Neural cell (in vitro differentiated cells): ENCODE measurements around a stretch of chr7.

- RAMPAGE, long total RNA: no peak
Observed at GRCh38 chr7:27106223-27107241, 4.0 kb upstream of the HOXA2 start.

DNA sequence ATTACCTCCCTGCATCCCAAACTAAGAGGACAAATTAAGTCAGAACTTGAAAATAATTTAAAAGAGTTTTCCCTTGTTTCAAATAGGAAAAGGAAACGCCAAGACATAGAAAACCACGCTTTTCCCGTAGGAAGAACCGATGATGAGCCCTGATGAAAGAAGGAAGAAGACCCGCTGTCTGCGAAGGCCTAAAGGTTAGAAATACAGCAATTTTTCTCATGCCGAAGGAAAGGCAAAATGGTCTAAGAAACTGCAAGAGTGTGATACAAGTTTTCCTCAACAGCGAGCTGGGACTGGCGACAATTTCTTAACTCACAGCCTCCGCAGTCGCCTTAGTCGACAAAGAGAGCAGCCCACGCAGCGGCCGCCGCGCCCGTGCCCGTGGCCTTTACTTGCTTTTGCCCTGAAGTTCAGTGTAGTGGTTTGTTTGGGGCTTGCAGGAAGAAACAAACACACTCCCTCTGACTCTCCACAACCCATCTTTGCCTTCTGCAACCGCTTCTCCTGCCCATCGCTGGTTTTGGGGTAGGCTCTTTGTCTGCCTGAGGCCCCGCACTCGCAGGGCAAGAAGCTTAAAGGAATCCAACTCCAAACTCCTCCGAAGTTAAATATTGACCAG is 8.6 kb downstream of the HOXA4 start:
- RAMPAGE, long total RNA: no peak

DNA sequence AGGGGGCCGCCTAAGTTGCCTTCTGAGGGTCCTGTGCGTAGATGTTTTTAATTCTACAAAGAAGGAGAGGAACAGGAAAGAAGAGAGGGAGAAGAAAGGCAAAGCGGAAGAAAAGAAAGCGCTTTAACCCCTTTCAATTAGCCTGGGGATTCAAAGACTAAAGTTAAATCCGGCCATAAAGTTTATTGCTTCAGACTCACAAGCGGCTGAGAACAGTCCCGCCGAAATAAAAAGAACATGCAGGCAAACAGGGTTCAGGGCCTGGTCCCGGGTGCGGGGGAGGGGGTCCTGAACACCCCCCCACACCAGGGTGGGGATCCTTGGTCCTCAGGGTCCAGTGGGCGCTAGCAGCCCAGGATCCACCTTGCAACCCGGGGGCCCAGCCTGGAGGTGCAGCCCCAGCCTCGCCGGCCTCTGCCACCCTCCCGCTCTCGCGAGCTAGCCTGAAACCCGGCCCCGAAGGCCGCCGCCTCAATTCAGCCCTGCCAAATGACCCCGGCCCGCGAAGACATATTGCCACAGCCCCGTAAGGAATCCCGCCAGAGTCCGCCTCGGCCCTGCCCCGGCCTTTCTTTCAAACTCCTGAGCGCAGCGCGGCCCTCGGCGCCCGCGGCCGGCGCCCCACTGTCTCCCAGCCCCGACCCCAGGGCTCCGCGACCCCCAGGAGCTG is 4.3 kb downstream of the HOXA5 start:
- RAMPAGE, long total RNA: no peak

DNA sequence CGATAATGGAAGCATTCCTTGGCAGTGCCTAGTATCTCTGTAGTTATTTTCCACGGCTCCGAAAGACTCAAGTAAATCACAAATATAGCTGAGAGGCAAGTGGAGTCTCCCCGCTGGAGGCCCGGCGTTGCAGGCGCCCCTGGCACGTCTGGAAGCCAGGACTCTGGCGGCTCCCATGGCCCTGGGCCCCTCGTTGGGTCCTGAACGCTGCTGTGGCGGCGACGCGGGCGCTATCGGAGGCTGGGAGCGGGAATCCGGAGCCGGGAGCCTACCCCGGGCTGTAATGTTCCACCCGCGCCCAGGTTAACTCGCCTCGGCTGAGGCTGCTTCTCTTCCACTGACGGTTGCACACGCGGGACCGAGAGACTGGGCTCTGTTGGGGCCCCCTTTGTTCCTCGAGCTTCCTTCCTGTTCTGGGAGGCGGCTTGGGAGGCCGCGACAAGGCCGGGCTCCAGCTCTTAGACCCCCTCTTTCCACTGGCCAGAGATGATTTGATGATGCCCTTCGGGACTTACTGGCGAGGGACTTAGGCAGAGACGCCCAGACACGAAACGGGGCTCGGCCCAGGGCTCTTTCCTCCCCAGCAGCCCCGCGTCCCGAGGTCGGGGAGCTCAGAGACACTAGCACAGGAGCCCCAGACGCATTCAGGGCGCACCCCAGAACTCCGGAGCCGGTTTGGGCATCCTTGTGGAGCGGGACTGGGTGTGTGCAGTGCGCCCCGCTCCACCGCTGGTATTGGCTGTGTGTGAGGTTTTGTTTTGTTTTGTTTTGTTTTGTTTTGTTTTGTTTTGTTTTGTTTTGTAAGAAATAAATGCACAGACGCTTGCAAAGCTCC is 1.4 kb upstream of the HOXA5 start:
- RAMPAGE, long total RNA: no peak

DNA sequence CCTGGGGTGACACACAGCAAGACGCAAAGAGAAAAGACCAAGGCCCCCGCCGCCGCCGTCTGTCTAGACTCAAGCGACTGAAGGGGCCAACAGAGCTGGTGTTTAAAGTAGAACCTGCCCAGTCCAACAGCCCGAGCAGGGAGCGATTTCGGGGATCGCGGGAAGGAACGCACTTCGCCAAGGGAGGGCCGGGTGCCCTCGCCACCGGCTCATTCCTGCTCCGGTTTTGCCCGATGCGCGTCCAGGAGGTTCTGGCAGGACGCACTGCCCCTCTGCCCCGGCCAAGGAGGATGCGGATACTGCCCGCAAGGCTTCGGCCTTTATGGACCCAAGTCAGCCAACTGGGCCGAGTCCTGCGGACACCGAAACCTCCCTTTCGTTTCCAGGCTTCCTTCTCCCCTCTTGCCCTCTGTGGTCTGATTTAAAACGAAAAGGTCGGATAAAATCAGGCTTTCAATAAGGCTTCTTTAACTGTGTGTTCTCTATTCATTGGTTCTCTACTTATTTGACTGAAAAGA is 2.1 kb upstream of the HOXA7 start:
- RAMPAGE, long total RNA: no peak

GRCh38 chr7:27165755-27166332 is 507 bp upstream of the HOXA9 start:
- RAMPAGE, long total RNA: no peak

- RAMPAGE, long total RNA: no peak
Observed at GRCh38 chr7:27170232-27170750, 3.8 kb downstream of the HOXA10 start.

DNA sequence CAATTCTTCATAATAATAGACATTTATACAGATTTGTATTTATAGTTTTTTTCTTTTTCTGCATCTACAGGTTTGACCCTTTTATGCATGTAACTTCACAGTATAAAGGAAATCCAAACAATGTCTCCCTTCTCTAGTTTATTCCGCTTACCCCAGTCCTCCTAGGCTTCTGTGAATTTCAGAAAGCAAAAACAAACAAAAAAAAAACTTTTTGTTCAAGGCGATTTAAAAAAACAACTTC is 3.4 kb downstream of the HOXA10 start:
- RAMPAGE, long total RNA: no peak

GRCh38 chr7:27180543-27181732 is 4.1 kb downstream of the HOXA11 start:
- RAMPAGE, long total RNA: no peak

DNA sequence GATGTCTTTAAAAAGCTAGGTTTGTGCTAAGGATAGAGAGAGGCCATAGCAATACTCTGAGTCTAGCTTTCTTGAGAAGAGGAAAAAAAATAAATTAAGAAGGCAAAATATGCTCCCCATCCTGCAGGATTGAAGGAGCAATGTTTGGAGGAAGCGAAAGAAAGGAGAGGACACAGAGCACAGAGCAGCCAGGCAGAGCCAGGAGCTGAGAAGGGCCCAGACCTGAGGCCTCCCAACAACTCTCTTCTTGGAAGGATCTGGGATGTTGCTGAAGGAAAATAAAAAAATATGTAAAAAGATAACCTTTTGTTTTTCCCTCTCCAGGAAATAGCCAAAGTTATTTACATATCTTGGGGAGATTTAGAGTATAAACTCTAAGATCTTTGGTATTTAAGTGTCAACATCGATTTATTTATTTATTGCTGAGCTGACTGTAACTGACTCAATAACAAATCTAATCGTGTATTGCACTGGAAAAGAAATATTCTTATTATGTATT is 1.6 kb upstream of the HOXA11 start:
- RAMPAGE, long total RNA: no peak

DNA sequence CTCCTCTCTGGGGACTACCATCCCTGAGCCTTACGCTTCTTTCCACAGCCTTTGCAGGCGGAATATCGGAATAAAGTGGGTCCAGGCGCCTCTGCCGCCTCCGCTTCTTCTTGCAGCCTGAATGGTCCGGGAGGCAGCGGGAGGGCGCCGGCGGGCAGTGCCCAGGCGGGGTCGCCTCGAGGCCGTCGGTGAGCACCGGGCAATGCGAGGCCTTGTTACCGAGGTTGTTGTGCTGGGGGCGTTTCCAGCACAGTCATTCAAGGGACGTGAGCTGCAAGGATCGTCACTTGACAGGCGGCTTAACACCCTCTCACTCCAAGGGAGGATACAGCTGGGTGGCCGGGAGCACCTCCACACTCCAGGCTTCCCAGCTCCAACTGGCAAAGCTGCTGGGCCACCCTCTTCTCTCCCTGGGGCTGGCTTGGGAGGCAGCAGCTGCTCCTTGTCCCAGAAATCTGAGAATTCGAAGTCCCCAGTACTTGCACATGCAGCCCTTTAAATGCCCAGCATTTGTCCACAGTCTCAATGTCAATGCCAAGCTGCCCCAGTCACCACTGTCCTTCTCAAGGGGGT is 4.3 kb upstream of the HOXA11 start:
- RAMPAGE, long total RNA: no peak

DNA sequence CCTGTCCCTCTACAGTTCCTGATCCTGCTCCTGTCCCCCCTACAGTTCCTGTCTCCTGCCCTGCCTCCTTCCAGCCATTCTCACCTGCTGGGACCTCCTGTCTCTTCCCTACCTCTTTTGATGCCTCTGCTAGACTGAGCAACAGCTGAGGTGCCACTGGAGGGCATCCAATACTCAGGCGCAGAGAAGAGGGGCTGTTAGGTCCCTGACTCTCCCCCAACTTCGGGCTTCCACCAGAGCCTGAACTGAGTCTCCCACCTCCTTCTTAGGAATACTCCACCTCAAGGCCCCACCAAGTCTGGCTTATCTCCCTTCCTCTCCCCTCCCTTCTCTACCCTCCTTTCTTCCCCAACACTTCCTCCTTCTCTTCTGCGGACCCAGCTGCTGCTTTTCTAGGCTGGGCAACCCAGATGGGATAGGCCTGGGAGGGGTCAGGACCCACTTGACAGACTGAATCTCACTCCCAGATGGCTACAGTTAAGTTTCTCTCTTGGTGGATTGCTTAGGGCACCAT is 4.8 kb upstream of the HOXA11 start:
- RAMPAGE, long total RNA: no peak

DNA sequence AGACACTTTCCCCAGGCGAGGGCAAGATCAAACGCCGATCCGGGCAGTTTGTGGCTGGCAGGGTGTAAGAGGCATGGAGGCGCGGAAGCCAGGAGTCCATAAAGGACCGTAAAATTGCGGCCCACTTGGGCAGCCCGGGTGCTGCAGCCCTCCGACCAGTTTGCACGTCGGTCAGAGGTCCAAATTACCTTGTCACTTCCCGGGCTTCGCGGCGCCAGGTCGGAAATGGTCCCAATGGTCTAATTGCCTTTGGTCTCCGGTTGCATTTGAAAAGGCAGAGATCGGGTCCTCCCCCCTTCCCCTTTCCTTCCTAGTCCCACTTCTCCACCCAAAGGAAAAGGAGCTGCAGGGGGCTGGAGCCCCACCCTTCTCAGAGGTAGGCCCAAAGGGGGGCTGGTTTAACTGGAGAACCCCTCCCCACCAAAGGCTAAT is 1.2 kb downstream of the EVX1 start:
- RAMPAGE, long total RNA: no peak

DNA sequence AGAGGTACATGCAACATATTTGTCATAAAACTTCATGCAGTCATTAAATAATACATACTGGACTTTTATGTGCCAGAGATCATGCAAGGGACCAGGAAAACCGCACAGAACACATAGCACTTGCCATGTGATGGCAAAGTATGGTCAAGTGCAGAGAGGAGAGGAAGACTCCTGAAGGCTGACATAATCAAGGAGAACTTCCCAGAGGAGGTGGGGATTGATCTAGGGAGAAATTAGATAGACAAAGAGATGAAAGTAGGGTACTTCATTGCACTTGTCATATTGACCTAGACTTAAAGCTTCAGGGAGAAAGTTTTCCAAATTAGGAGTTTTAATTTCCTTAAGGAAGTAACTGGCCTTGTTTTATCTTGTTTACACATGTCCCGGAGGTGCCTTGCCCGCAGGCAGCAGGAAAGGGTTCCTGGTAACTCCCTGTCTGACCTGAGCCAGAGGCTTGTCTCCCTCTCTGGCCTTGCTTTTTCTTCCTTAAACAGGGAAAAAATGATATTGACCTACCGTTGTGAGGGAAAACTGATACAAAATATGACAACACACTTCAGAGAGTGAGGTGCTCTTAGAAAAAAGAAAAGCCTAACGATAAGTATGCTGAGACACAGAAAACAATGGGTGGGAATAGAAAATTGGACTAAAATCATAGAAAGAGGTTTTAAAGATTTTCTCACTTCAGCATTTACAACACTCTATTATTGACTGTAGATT is 181.6 kb downstream of the EVX1 start:
- RAMPAGE, long total RNA: no peak

- RAMPAGE, long total RNA: no peak
Observed at GRCh38 chr7:27656926-27657339, 5.8 kb downstream of the HIBADH start.

- RAMPAGE, long total RNA: no peak
Observed at GRCh38 chr7:27779493-27780209, 39.7 kb downstream of the TAX1BP1 start.

GRCh38 chr7:27795987-27796210 is 55.9 kb downstream of the TAX1BP1 start:
- RAMPAGE, long total RNA: no peak

DNA sequence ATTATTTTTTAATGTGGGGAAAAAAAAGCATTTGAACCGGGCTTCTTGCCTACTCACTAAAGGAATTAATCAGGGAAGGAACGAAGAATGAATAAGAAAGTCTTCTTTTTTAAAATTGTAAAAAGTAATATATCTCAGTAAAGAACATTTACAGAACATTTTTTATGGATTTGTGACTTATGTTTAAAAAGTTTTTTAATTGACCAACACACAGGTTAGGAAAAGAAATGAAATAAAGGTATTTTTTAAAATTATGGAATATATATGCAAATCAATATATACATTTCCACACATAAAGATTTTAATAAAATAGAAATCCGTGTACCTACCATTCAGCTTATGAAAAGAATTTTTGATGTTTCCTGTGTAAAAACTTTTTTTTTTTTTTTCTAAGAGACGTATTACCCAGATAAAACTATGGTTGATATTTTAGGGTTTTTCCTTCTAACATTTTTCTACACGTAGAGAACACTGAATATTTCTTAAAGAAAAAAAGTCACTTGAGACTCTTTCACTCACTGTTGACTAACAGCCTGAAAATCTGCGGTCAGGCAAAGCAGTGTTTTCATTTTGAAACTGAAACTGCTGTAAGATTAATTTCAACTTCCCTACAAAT is 160.7 kb downstream of the TAX1BP1 start:
- RAMPAGE, long total RNA: no peak

- RAMPAGE, long total RNA: no peak
Observed at GRCh38 chr7:27954268-27954700, 214.3 kb downstream of the TAX1BP1 start.

GRCh38 chr7:28105537-28105981 is 75.0 kb downstream of the JAZF1 start:
- RAMPAGE, long total RNA: no peak